Measurements from ENCODE around the genes HEATR9, TBC1D3K, TBC1D3D and CISD3.

DNA sequence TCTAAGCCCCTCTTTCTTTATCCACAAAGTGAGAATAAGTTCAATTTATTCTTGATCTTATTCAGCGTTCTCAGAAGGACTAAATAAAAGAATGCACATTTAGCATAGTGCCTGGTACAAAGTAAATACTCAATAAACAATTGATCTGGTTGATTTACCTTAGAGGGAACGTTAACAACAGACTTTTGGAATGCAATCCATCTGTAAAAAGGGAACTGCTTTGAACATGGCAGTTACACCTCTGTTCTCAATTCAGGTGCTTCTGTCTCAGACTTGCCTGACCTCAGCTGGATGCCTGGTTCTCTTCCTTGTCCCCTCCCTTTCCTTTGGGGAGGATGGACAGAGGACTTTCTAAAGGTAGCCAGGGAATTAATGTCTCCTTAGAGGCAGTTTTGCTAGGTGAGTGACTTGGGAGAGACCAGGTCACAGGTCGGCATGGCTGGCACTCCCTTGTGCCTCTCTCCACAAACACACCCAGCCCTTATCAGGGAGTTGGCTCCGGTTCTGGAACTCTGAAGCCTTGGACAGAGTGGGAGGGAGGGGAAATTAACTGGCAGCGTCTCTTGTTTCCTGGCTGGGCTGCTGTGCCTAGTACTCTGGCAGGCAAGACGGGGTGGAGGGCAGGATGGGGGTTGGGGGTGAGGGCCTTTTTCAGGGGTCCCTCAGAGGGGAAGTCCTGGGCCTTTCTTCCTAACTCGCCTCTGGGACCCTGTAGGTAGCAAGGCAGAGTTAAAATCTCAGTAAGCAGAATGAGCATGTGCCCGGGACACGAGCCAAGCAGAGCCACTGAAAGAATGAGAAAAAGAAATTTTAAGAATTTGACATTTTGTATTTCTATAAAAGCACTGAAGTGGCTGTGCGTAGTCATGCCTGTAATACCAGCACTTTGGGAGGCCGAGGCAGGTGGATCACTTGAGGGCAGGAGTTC is 12.0 kb downstream of the MMP28 start:
- PRO-cap, result no peak

GRCh38 chr17:35791810-35792471 is 3.5 kb downstream of the MMP28 start:
- PRO-cap, result no peak

- PRO-cap, result no peak
Observed at GRCh38 chr17:35843836-35845107, 24.4 kb downstream of the HEATR9 start.

- PRO-cap, result no peak
Observed at GRCh38 chr17:35868733-35869038, at the start of gene HEATR9. Gene HEATR9 (minus strand): TSS chr17:35868891.

DNA sequence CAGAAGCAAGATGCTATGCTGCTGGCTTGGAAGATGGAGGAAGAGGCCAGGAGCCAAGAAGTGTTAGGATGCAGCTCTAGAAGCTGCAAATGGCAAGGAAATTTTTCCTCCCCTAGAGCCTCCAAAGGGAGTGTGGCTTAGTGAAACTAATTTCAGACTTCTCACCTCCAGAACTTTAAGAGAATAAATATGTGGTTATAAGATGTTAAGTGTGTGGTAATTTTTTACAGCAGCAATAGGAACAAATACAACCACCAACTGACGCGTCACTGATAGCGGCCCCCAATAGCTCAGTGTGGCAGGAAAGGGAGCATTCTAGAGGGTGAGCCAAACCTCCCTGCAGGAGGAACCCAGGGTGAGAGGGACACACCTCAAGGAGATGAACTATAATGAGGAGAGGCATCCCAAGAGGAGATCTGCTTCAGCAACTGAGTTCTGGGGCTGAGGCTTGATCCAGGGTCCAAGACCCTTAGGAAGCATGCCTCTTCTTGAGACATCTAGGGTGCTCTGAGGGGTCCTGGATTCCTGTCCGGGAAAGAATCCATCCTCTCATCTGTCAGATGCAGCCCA is 4.0 kb downstream of the CCL4 start:
- PRO-cap, result no peak

GRCh38 chr17:36128707-36128906 is 25.0 kb downstream of the CCL4 start:
- PRO-cap, result no peak

DNA sequence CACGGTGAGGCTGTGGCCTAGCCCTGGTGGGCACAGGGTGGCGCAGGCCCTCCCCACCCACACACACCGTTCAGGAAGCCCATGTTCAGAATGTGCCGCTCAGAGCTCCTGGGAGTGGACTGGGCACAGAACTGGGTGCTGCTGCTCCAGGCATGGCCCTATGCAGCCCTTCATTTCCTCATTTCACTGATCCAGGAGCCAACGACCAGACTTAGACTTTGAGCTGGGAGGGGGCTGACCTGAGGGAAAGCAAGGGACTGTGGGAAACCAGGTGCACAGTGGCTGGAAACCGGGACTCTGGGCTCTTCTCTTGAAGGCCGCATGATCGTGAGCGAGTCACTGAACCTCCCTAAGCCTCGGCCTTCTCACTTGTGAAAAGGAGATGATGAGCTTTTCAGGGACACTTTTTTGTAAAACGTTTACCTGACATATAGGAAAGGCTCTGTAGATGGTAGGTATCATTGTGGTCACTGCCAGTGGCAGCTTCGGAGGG is 2.3 kb upstream of the MRM1 start:
- PRO-cap, result no peak

DNA sequence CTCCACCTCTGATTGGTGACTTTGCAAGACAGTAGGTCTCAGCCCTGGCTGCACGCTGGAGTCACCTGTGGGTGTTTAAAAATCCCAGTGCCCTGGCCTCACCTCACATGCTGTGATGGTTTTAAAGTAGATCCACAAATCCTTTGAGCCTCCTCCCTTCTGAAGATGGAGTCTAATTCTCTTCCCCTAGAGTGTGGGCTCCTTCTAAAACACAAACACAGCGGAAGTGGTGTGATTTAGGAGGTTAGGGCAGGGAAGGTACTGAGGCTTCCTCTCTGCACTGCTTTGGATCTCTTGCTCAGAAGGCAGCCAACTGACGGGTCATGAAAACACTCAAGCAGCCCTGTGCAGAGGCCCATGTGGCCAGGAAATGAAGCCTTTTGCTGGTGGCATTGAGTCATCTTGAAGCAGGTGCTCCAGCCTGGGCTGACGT is 72.7 kb downstream of the MRM1 start:
- PRO-cap, result no peak

DNA sequence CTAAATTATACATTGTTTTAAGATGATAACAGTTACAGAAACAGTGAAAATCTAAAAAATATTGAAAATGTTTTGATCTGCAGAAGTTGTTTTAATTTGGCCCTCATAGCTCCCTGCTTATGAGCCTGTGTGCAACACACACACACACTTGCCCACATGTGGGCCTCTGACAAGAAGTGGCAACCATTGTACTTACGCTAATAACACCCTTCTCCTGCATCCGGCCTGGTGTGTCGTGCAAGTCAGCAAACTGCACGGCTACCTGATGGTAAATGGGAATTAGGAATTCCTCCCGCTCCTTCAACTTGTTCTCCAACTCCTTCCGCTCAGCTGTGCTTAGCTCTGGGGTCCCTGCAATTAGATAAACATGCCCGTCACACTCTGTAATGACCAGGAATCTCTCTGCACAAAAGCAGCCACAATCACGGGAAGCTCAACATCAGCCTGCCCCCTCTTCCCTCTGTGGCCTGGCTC is 148.9 kb downstream of the AATF start:
- PRO-cap, result no peak

GRCh38 chr17:37112934-37113529 is 164.3 kb downstream of the AATF start:
- PRO-cap, result no peak

DNA sequence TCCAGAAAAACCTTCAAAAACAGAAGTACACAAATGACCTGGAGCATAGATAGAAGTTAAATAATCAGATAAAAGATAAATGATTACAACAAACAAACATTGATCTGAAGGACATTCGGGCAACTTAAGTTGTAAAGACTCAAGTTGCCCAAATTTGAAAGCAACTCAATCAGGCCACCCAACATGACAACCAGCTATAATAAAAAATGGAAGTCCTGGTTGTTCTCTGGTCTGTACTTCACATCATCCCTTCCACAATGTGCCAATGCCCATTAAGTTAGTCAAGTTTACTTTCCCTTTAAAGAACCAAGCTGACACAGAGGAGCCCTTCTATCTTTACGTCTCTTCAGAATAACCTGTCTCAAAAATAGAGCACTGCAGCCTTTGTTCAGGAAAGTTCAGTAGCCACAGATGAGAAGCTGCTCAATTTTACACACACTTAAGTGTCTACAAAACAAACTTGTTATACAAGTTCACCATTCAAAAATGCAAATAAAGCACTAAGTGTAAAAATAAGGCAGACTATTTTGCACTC is 75.1 kb upstream of the C17orf78 start:
- PRO-cap, result no peak

- PRO-cap, result no peak
Observed at GRCh38 chr17:37487974-37488650, 1.6 kb upstream of the DUSP14 start.

- PRO-cap, result no peak
Observed at GRCh38 chr17:37725475-37726038, 19.3 kb downstream of the HNF1B start.

- PRO-cap, result no peak
Observed at GRCh38 chr17:37924090-37924668, at the start of gene TBC1D3K. Gene TBC1D3K (plus strand): TSS chr17:37924415.

DNA sequence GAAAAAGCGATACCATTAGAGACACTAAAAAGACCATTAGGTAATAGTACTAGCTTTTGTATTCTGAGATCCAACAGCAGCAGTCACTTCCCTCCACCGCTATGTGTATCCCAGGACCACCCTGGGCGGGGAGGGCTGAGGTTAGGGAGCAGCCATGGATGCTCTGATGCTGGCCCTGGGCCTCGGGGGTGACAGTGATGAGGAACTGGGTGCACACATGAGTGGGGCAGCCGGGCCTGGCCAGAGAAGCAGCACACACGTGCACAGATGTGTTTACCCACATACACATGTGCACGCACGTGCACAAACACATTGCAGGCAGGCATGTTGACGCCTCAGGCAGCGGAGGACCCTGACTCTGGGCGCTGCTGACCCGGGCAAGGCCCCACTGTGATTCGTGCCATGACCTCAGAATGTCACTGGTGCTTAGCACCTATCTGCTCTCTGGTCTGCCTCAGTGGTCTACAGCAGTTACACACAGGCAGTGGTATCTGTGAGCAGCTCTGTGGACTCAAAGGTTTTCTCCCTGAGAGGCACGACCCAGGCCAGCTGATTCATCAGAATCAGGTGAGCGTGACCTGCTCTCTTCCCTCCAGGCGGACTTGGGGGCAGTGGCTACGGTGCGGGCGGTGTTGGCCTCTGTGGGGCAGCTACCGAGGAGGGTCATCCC is at the start of gene TBC1D3D:
TBC1D3D (plus strand) TSS at position 412 of the 670 bp plus-strand sequence.
- PRO-cap, result no peak

DNA sequence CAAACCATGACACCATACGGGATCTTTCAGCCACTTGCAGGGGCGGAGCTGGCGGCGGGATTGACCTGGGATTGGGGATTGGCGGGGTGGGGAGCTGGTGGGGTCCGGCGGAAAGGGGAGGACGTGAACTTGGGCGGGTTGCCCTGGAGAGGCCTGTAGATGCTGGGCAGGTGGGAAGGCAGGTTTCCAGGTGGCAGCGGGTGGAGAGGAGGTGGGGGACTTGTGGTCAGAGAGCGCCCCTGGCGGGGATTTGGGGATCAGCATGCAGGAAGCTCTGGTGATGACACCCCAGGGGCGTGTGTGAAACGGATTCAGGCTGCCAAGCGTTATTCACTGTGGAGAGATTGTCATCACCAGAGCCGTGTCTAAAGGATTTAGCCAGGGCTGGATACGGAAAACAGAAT is 81.0 kb downstream of the ARHGAP23 start:
- PRO-cap, result no peak

DNA sequence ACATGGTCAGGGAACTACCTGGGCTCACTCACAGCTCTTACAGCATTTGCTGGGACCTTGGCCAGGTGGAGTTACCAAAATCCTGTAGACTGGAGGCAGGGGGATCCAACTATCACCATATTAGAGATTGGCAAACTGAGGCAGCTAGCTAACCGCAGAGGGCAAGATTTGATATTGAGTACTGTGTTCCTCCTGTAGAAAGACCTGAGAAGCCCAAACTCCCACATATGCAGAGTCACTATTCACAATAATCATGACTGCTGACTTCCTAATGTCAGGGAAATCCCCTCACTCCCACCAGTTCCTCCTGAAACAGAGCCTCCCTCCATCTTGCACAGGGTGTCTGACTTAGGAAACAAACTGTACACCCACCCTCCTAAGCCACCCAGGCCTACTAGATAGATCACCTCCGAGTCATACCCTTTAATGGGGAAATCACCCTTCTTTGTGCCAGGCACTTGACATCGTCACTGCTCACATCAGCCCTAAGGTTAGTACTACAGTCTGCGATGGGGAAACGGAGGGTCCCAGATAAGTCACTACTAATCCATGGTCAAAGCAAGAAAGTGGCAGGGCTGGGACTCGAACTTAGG is 3.7 kb upstream of the MLLT6 start:
- PRO-cap, result no peak

DNA sequence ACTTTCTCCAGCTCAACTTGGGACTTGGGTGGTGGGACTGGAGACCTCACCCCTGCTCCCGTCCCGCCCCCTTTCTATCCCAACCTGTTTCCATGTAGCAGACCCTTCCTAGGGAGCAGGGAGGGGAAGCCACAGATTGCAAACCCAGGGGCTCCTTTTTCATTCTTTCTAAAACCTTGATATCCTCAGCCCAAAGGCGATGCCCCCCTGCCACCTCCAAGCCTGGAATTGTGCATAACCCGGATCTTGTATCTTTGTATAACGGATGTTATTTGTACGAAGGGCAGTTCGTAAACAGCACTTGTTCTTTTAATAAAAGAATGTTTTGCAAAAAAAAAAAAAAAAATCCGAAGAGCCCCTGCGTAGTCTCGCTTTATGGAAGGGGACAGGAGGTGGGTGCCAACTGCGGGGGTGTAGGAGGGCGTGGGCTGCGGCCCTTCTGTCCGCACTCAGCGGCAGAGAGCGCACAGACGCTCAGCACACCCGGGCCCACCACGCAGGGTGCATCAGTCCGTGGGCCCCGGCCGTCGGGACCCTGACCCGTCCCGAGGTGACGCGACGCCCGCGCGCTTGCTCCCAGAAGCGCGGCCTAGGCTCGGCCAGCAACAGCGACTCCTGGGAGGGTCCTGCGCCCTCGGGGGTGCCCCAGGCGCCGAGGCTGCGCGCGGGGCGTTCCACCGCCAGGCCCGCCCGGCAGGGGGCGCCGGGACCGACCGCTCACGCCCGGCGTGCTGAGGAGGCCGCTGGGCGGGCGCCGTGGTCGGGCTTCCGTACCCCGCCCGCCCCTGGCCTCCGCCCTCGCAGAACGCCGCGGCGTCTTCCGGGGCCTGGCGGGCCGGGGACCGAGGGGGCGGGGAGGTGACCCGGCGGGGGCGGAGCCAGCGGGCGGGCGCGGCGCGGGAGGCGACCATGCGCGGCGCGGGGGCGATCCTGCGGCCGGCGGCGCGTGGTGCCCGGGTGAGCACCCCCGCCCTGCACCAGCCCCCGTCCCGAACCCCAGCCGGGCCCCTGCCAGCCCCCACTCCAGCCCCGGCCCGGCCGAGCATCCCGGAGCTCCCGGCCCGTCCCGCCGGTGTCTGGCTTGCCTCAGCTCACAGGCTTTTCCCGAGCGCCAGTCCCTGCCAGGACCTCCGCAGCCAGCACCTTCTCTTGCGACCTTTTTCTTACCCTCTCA is at the start of gene CISD3:
CISD3 (plus strand) TSS at position 892 of the 1,174 bp plus-strand sequence.
- PRO-cap, result bidirectional peak, plus-strand start at position 892 of the sequence, minus-strand start at position 793 of the sequence

DNA sequence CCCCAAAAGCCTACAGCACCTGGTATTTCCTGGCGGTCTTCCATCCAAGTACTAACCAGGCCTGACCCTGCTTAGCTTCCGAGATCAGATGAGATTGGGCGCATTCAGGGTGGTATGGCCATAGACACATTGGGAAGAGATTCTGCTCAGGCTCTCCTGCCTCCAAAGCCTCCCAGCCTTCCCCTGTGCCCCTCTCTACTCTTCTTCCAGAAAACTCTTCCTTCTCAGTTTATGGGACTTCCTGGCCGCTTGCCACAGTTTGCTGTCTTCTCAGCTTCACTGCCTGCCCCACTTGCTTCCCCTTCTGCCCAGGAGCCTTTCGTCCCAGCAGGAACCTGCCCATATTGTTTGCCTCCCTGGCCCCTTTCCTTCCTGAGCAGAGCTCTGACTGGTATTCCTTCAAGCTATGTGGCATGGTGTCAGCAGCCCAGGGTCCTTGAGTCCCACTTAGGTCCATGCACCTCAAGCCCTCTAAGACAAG is 1.7 kb downstream of the CISD3 start:
- PRO-cap, result no peak

- PRO-cap, result no peak
Observed at GRCh38 chr17:38743530-38744197, 4.5 kb downstream of the PCGF2 start.